ENCODE measurements around the genes TAS1R3 and MRPL20.

GRCh38 chr1:1303763-1303995 is 4.1 kb downstream of the ACAP3 start:
- RRBS = no CpG with 5 or more reads among the region's 6 CpGs

DNA sequence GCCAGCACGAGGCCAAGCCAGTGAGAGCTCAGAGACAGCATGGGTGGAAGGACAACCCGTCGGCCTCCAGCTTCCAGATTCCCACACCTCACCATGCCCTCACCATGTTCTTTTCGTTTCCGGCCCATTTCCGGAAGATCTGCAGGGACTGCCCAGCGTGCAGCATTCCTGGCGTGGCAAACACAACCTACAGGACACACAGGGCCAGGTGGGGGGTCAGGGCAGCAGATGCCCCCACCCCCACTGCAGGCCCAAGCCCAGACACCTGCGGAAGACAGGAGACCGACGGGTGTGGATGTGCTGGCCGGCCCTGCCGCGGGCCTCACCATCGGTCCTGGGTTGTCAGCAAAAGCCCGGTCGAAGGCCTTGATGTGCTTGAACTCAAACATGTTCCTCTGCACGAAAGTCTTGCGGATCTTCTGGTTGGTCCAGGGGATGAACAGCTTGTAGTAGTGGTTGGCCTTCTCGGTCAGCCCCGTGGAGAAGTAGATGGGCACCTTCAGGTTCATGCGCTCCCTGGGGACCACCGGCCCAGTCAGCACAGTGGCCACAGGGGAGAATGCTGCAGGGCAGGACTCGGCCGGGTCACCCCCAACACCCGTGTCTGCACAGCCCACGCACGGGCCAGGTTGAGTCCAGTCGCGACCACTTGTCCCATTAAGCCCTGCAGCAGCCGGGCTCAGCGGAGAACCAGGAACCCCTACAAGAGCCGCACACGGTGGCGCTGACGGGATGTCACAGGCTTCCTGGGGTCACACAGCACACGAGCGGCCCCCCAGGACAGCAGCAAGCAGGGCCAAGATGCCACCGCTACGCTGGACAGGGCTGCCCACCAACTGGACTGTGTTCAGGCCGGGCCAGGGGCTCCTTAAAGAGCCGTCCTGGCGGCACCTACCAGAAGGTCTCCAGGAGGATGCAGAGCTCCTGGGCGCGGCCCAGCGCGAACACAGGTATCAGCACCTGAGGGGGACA is 5.3 kb downstream of the PUSL1 start:
- RRBS = 89% methylated on average over 8 of the region's 47 CpGs

DNA sequence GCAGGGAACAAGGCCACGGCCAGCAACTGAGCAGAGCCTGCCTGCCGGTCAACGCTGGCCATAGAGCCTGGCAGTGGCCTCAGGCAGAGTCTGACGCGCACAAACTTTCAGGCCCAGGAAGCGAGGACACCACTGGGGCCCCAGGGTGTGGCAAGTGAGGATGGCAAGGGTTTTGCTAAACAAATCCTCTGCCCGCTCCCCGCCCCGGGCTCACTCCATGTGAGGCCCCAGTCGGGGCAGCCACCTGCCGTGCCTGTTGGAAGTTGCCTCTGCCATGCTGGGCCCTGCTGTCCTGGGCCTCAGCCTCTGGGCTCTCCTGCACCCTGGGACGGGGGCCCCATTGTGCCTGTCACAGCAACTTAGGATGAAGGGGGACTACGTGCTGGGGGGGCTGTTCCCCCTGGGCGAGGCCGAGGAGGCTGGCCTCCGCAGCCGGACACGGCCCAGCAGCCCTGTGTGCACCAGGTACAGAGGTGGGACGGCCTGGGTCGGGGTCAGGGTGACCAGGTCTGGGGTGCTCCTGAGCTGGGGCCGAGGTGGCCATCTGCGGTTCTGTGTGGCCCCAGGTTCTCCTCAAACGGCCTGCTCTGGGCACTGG is at the start of gene TAS1R3:
Gene TAS1R3, plus strand, starts transcription at position 209 of the 598 bp plus-strand sequence.
- RRBS = no CpG with 5 or more reads among the region's 23 CpGs

DNA sequence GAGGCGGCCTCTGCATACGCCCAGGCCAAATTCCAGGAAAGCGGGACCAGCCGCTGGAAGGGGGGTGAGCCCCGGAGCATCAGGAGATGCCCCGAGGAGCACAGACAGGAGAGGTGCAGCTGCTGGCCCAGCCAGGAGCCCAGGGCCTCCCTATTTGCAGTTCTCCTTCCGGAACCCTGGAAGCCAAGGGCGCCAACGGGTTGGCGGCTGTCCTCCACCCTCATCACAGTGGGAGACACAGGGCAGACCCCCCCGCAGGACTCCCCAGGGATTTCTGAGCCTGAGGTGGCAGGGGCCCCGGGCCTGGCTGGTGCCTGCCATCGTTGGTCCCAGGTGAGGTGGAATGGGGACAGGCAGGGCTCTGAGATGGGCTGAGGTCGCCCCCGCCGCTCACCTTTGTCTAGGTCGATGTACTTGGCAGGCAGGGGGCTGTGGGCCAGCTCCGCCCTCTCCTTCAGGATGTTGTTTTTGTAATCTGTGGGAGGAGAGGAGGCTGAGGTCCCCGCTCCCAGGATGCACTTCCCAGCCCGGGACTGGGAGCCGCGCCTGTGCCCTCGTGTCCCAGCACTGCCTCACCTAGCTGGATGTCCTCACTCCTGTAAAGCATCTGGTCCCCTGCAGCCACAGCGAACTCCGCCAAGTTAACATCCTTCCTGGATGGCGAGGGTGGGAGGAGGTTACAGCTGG is 4.4 kb upstream of the DVL1 start:
- RRBS = 19% methylated on average over 3 of the region's 26 CpGs

GRCh38 chr1:1384758-1385489 is 9.9 kb upstream of the AURKAIP1 start:
- RRBS = 100% methylated on average over 1 of the region's 17 CpGs

- RRBS = no CpG with 5 or more reads among the region's 11 CpGs
These were observed 4.0 kb downstream of the CCNL2 start for GRCh38 chr1:1395201-1395561.

DNA sequence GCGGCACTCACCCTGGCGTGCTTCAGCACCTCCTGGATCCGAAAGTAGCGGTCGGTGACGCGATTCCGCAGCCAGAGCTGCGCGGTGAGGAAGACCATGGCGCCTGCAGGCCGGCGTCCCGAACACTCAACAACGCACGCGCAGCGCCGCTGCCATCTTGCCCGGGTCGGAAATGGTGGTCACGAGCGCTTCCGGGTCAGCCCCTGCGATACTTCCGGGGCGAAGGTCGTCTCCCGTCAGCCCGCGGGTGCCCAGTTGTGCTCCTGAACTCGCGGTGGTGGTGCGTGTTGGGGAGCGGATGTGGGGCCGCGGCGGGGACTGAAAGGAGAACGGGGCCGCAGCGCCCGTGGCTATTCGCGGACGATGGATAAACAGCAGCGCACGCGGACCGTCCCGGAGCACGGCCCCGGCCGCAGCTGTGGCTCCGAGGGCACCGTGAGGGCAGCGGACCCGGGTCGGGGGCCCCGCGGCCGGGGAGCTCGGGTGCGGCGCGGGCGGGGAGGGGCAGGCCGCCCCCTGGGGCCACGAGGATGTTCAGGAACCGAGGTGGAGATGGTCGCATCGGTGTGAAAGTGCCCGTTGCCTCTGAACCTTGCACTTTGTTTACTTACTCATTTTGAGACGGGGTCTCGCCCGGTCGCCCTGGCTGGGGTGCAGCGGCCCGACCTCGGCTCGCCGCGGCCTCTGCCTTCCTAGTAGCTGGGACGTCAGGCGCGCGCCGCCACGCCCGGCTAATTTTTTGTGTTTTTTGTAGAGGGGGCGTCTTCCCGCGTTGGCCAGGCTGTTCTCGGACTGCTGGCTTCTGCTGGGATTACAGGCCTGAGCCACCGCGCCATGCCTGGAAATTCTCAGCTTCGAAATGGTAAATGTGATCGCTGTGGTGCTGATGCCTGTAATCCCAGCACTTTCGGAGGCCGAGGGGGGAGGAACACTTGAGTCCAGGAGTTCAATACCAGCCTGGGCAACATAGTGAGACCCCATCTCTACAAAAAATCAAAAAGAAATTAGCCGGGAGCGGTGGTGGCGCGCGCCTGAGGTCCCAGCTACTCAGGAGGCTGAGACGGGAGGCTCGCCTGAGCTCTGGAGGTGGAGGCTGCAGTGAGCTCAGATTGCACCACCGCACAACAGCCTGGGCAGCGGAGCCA is at the start of gene MRPL20:
Gene MRPL20, minus strand, starts transcription at position 174 of the 1,145 bp plus-strand sequence.
- RRBS = under 1% methylated on average over 20 of the region's 108 CpGs

DNA sequence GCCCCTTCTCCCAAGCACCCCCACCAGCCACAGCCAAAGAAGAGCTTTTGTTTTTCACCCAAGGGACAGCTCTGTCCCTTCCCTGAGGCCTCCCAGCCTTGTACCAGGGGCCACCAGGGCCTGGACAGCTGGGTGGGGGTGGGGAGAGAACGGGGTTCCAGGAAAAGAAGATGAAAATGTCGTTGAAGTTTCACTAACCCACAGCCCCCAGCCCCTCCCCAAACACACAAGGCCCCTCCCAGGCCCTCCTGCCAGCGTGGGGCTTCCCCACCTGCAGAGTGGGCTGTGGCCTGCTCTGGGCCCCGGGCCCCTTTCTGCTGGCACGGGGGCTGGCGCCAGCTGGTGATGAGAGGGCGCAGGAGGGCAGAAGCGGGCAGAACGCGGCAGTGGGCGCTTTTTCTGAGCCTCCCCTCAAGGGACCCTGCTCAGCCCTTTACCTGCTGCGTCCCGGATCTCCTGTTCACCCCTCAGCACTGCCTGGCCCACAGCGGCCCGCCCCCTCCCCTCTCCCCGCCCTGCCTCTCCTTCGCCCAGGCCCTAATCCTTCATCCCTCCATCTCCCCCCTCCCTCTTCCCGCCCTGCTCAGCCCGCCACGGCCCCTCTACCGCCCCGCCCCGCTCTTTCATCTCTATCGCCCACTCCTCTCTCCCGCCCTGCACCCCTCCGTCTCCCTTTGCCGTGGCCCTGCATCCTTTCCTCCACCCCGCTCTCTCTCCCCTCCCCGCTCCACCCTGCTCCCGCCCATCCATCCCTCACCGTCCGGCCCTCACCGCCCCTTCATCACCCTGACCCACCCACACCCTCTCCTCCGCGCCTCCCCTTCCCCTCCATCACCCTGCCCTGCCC is 1.1 kb downstream of the TMEM88B start:
- RRBS = no CpG with 5 or more reads among the region's 35 CpGs

- RRBS = no CpG with 5 or more reads among the region's 17 CpGs
These were observed 1.1 kb upstream of the ATAD3A start for GRCh38 chr1:1510765-1511304.

DNA sequence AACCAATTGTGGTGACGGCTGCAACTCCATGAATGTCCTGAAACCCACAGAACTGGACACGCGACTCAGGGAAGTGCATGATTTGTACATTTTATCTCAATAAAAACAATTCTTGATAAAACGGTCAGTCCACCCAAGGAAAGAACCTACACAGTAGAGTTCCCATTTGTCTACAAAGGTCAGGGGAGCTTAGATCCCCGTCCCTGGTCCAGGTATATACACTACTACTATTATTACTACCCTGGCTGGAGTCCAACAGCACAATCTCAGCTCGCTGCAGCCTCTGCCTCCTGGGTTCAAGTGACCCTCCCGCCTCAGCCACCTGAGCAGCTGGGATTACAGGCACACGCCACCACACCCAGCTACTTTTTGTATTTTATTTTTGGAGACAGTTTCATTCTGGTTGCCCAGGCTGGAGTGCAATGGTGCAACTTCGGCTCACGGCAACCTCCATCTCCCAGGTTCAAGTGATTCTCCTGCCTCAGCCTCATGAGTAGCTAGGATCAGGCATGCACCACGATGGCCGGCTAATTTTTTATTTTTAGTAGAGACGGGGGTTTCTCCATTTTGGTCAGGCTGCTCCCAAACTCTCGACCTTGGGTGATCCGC is 15.2 kb downstream of the SSU72 start:
- RRBS = no CpG with 5 or more reads among the region's 15 CpGs

DNA sequence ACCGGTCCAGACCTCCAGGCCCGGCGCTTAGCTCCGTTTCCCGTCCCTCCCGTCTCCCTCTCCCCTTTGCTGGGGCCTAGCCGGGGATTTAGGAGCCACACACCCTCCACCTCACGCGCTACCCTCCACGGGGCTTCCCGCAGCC is 736 bp upstream of the MMP23B start:
- RRBS = 74% methylated on average over 9 of the region's 11 CpGs

- RRBS = no CpG with 5 or more reads among the region's 9 CpGs
These were observed 2.7 kb downstream of the MMP23B start for GRCh38 chr1:1634712-1634941.

DNA sequence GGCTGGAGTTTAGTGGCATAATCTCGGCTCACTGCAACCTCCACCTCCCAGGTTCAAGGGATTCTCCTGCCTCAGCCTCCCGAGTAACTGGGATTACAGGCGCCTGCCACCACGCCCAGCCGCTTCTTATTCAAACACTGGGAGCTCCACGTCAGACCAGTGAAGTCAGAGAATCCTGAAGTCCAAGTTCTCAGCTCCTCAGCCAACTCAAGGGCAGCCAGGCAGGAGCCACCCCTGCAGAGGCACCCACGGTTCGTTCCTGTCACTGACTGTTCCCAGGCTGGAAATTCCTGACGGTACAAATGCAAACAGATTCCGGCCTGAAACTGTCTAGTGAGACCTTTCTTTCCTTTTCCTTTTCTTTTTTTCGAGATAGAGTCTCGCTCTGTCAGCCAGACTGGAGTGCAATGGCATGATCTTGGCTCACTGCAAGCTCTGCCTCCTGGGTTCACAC is 11.7 kb downstream of the SLC35E2B start:
- RRBS = no CpG with 5 or more reads among the region's 12 CpGs

DNA sequence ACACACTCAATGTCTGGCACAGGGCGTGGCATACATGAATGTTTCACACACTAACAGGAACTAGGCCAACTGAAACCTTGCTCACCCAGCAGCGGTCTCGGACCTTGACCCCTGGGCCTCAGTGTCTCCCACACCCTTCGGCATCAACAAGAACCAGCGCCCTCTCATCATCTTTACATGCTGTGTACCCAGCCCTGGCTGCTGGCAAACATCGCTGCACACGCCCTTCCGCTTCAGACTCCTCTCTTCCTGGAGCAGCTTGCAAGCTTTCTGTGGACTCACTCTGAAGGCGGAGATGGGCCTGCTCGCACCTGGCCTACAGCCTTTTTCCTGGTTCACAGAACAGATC is 8.7 kb downstream of the CDK11A start:
- RRBS = no CpG with 5 or more reads among the region's 10 CpGs

- RRBS = no CpG with 5 or more reads among the region's 21 CpGs
These were observed 16.5 kb downstream of the NADK start for GRCh38 chr1:1761593-1762266.

DNA sequence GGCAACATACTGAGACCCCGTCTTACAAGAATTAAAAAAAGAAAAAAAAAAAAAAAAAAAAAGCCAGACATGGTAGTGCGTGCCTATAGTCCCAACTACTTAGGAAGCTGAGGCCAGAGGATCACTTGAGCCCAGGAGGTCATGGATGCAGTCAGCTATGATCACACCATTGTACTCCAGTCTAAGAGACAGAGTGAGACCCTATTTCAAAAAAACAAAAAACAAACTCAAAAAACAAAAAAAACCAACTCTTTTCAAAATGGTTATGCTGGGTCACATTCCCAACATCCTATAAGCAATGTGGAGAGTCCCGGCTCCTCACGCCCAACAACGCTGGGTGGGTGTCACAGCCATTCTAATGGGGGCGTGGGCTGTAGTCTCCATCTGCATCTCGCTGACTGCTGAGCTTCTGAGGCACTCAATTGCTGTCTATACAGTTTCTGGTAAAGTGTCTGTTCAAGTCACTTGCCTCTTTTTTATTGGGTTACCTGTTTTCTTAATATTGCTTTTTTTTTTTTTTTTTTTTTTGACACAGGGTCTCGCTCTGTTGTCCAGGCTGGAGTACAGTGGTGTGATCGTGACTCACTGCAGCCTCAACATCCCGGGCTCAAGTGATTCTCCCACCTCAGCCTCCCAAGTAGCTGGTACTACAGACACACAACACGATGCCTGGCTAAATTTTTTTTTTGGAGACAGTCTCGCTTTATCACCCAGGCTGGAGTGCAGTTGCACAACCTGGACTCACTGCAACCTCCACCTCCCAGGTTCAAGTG is 54.8 kb downstream of the GNB1 start:
- RRBS = no CpG with 5 or more reads among the region's 12 CpGs

GRCh38 chr1:1871762-1872512 is 18.9 kb downstream of the GNB1 start:
- RRBS = no CpG with 5 or more reads among the region's 9 CpGs

DNA sequence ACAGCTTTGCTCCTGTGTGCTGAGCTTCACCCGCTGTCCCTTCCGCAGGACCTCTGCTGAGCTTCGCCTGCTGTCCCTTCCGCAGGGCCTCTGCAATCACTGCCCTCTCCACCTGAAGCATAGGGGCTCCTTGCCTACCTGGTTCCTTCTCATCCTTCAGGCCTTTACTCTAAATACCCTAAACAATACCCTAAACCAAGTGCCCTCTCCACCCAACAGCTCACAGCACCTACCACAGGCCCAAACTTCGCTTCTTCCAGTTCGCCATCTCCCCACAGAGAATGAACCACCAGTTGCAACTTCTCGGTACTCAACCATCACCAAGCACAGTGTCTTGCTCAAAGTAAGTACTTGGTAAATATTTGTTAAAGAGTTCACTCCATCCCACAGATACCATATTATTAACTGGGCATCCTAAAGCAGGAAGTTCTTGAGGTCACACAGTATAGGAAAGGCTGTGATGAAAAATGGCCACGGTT is 18.3 kb downstream of the GNB1 start:
- RRBS = no CpG with 5 or more reads among the region's 8 CpGs

DNA sequence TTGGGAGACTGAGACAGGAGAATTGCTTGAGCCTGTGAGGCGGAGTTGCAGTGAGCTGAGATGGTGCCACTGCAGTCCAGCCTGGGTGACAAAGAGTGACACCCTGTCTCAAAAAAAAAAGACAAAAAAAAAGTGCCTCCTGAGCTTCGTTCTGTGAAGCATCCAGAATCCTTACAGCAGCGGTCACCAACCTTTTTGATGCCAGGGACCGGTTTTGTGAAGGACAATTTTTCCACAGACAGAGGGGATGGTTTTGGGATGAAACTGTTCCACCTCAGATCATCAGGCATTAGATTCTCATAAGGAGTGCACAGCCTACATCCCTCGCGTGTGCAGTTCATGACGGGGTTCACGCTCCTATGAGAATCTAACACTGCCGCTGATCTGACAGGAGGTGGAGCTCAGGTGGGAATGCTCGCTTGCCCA is 16.2 kb downstream of the GNB1 start:
- RRBS = no CpG with 5 or more reads among the region's 10 CpGs

DNA sequence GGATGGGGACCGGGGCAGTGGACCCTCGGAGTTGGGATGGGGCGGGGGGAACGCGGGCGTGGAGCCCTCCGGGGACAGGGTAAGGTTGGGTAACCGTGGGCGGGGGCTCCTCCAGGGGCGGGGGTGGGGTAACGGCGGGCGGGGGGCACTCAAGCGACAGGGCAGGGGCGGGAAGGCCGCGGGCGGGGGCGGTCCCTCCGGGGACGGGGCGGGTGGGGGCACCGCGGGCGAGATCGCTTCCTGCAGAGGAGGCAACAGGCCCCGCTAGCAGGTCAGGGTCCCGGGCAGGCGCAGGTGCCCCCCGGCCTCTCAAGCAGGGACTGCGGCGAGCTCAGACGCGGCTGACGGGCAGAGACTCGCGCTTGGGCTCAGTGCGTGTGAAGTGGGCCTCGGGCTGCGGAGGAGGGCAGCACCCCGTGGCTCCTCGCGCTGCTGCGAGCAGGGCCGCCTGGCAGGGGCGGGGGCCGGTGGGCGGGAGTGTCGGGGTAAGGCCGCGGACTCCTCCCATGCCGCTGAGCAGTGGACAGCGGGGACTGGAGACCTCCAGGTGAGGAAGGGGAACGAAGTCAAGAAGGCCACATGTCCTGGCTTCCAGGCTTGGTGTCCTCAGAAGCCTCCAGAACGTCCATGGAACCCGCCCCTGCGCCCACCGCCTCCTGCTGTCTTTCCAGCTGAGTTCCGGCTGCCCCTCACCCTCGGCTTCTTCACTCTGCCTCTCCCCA is 579 bp upstream of the GNB1 start:
- RRBS = 4% methylated on average over 17 of the region's 60 CpGs